ENCODE measurements around a stretch of chr21.

- RRBS, result no CpG with 5 or more reads among the region's 1 CpG
CAGE:
- cytosol, long polyA plus RNA, result no peak
- long polyA plus RNA, result no peak
- nucleus, long polyA plus RNA, result start-site peak on the minus strand at chr21:17789737-17789756, 28 reads; start-site peak on the minus strand at chr21:17789810-17789909, 21 reads
Measured at GRCh38 chr21:17789603-17789938, 29.6 kb downstream of the C21orf91 start.

- RRBS, result no CpG with 5 or more reads among the region's 4 CpGs
CAGE:
- cytosol, long polyA plus RNA, result no peak
- long polyA plus RNA, result no peak
- nucleus, long polyA plus RNA, result no peak
Measured at GRCh38 chr21:25687672-25688150, 47.0 kb downstream of the ATP5PF start.

DNA sequence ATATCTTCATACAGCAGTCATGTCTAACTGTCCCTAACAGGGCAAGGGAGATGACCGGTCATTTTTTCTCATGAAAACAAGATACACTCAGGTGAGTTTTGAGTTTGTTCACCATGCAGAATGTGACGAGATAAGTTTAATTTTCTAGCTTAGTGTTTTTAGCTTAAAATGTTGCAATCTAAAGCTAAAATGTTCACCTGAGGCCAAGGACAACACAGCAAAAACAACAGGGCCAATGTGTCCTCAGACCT, 144.3 kb downstream of the GABPA start:
- RRBS, result no CpG with 5 or more reads among the region's 2 CpGs
CAGE:
- cytosol, long polyA plus RNA, result no peak
- long polyA plus RNA, result no peak
- nucleus, long polyA plus RNA, result no peak

DNA sequence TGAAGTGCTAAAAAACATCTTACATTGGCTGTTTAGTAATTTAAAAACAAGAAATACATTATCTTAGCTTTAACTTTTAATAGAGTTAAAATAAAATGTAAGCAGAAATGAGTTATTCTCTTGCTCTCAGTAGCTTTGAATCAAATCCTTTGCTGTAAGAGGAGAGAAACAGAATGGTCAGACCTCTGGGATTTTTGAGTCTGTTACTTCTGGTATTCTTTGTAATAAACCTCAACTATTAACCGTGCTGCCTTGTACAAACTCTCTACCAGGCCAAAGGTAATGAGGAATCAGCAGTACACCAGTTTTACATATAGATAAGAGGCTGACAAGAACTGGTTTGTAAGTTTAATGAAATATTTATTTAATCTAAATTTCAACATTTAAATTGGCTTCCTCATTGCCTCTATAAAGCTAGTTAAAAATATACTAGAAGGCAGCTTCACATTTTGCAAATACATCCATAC, 172.7 kb downstream of the GABPA start:
- RRBS, result no CpG with 5 or more reads among the region's 1 CpG
CAGE:
- cytosol, long polyA plus RNA, result no peak
- long polyA plus RNA, result no peak
- nucleus, long polyA plus RNA, result no peak

GRCh38 chr21:26835365-26835657, 9.9 kb downstream of the ADAMTS1 start:
- RRBS, result no CpG with 5 or more reads among the region's 2 CpGs
CAGE:
- cytosol, long polyA plus RNA, result no peak
- long polyA plus RNA, result no peak
- nucleus, long polyA plus RNA, result no peak

DNA sequence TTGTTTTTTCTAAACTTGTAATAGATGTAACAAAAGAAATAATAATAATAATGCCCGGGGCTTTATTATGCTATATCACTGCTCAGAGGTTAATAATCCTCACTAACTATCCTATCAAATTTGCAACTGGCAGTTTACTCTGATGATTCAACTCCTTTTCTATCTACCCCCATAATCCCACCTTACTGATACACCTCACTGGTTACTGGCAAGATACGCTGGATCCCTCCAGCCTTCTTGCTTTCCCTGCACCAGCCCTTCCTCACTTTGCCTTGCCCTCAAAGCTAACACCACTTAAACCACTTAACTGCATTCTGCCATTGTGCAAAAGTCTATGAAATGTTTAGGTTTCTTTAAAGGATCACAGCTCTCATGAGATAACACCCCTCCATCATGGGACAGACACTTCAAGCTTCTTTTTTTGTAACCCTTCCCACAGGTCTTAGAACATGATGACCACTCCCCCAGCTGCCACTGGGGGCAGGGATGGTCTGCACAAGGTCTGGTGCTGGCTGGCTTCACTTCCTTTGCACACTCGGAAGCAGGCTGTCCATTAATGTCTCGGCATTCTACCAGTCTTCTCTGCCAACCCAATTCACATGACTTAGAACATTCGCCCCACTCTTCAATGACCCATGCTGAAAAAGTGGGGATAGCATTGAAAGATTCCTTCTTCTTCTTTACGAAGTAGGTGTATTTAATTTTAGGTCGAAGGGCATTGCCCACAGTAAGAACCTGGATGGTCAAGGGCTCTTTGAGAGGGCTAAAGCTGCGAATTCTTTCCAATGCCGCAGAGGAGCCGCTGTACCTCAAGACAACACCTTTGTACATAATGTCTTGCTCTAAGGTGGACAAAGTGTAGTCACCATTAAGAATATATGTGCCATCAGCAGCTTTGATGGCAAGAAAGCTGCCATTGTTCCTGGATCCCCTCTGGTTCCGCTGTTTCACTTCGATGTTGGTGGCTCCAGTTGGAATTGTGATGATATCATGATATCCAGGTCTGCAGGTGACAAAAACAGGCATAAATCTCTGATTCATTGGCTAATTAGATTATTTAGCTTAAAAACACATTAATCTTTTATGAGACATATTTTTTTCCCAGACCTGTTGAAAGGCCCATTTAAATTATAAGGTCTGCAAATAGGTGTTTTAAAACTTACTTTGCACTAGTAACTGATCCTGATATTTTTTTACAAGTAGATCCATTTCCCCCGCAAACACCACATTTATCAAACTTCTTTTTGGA, 7.5 kb downstream of the ADAMTS1 start:
- RRBS, result no CpG with 5 or more reads among the region's 13 CpGs
CAGE:
- cytosol, long polyA plus RNA, result no peak
- long polyA plus RNA, result no peak
- nucleus, long polyA plus RNA, result no peak

DNA sequence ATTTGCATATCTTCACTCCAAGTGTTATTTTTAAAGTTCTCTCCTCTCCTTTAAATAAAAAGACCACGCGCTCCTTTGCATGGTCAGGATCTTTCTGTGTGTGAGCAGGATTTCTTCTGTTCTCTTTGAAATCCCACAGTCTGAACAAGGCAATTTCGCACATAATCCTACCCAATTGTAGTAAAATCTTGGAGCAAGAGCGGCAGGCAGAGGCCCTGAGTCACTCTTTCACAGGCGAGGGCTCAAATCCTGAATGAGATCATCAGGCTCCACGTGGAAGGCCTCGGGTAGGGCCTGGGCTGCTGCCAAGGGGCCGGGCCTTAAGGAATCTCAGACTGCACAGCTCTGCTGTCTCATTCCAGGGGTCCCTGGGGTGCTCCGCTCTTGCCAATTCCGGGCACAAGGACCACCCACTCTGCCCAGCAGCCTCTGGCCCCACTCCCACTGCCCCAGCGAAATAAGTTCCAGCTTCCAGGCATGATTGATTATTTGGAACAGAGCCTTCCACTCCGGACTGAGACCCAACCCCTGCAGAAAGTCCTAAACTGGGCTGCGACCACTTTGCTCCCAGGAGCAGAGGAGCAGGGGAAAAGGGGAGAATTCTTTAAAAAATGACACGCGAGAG, 2.3 kb downstream of the ADAMTS1 start:
- RRBS, result 28% methylated on average over 3 of the region's 15 CpGs
CAGE:
- cytosol, long polyA plus RNA, result no peak
- long polyA plus RNA, result no peak
- nucleus, long polyA plus RNA, result no peak

GRCh38 chr21:26844019-26844647, 1.1 kb downstream of the ADAMTS1 start:
- RRBS, result under 1% methylated on average over 19 of the region's 61 CpGs
CAGE:
- cytosol, long polyA plus RNA, result no peak
- long polyA plus RNA, result no peak
- nucleus, long polyA plus RNA, result no peak

GRCh38 chr21:27036651-27037141, 69.8 kb upstream of the ADAMTS5 start:
- RRBS, result no CpG with 5 or more reads among the region's 3 CpGs
CAGE:
- cytosol, long polyA plus RNA, result no peak
- long polyA plus RNA, result no peak
- nucleus, long polyA plus RNA, result no peak

GRCh38 chr21:27390409-27390837, 423.5 kb upstream of the ADAMTS5 start:
- RRBS, result no CpG with 5 or more reads among the region's 2 CpGs
CAGE:
- cytosol, long polyA plus RNA, result no peak
- long polyA plus RNA, result no peak
- nucleus, long polyA plus RNA, result no peak

GRCh38 chr21:27429621-27430050, 462.7 kb upstream of the ADAMTS5 start:
- RRBS, result no CpG with 5 or more reads among the region's 2 CpGs
CAGE:
- cytosol, long polyA plus RNA, result no peak
- long polyA plus RNA, result no peak
- nucleus, long polyA plus RNA, result no peak

- RRBS, result no CpG with 5 or more reads among the region's 1 CpG
CAGE:
- cytosol, long polyA plus RNA, result no peak
- long polyA plus RNA, result no peak
- nucleus, long polyA plus RNA, result no peak
Measured at GRCh38 chr21:27448415-27448769, 481.5 kb upstream of the ADAMTS5 start.

GRCh38 chr21:27813747-27814136, 846.9 kb upstream of the ADAMTS5 start:
- RRBS, result no CpG with 5 or more reads among the region's 8 CpGs
CAGE:
- cytosol, long polyA plus RNA, result no peak
- long polyA plus RNA, result no peak
- nucleus, long polyA plus RNA, result no peak

- RRBS, result no CpG with 5 or more reads among the region's 5 CpGs
CAGE:
- cytosol, long polyA plus RNA, result no peak
- long polyA plus RNA, result no peak
- nucleus, long polyA plus RNA, result no peak
Measured at GRCh38 chr21:28731746-28732130, 153.4 kb downstream of the N6AMT1 start.

- RRBS, result no CpG with 5 or more reads among the region's 6 CpGs
CAGE:
- cytosol, long polyA plus RNA, result no peak
- long polyA plus RNA, result no peak
- nucleus, long polyA plus RNA, result no peak
Measured at GRCh38 chr21:28805703-28806307, 79.4 kb downstream of the N6AMT1 start.

- RRBS, result no CpG with 5 or more reads among the region's 4 CpGs
CAGE:
- cytosol, long polyA plus RNA, result no peak
- long polyA plus RNA, result no peak
- nucleus, long polyA plus RNA, result no peak
Measured at GRCh38 chr21:29037789-29038364, 13.4 kb downstream of the USP16 start.

DNA sequence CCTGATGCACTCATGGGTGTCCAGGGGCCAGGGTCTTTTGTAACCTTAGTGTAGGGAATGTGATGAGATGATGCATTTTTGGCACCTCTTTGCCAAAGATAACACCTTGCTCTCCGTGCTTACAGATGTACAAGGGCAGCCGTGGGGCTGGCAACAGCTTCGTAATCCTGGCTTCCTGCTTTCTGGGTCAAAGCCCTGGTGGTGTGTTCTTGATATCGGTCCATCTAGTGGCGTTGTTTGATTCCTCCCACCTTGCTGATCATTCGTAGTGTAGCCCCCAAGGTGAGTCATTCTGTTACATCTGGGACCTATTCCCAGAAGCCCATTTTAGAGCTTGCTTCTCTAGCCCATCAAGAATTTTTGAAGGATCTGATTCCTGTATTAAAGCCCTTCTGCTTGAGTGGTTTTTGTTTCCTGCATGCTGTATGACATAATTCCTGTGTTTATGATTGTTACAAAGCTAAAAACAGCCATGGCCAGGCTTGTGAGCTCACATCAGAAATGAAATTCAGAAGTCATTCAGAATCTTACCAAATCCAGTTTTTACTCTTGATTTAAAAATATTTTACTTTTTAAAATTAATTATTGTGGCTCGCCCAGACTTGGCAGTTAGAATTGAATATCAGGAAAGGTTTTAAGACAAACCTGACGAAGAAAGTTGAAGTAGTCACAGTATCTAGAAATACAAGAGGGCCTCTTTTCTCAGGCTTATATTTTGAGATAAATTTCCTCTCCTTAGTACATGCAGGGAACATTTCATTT, 7.2 kb upstream of the CCT8 start:
- RRBS, result no CpG with 5 or more reads among the region's 8 CpGs
CAGE:
- cytosol, long polyA plus RNA, result no peak
- long polyA plus RNA, result no peak
- nucleus, long polyA plus RNA, result no peak

DNA sequence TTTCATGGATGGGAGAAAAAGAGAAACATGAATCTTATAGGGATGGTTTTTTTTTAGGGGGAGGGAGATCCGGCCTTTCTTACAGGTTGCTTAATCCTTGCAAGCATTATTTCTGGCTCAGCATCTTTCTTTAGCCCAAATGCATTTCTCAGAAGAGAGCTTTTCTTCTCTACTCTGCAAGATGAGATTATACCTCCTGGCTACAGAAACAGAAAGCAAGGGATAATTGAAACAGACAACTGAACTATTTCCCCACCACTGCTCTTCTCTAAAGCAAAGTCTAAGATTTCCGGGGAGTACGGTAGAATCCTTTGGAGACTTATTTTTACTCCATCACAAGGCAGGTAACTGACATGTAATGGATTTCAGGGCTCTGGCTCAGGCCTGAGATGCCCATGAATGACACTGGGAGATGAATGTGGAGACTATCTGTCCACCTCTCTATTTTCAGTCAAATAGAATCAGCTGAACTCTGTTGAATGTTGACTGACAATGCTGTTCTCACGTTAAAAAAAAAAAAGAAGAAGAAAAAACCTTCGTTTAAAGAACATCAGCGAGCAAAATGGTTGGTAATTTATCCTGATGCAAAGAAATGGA, 29.0 kb downstream of the MAP3K7CL start:
- RRBS, result no CpG with 5 or more reads among the region's 6 CpGs
CAGE:
- cytosol, long polyA plus RNA, result no peak
- long polyA plus RNA, result no peak
- nucleus, long polyA plus RNA, result no peak

DNA sequence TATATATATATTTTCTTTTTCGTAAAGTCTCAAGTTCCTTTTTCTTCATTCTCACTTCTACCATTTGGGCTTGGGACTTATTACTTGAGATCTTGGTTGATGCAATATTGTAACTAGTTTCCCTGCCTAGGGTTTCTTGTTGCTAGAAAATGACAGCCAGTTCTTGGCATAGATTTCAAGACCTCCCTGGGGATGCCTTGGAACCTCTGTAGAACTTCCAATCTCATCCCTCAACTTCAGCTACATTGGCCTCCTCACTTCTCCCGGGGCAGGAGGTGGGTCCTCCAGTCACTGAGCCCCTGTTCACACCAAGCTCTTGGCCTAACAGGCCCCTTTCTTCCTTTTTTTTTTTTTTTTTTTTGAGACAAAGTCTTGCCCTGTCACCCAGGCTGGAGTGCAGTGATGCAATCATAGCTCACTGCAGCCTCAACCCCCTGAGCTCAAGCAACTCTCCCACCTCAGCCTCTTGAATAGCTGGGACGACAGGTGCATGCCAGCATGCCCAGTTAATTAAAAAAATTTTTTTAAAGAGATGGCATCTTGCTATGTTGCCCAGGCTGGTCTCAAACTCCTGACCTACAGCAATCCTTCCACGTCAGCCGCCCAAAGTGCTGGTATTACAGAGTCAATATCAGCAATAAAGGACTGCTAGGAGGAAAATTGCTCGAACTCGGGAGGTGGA, 33.0 kb downstream of the MAP3K7CL start:
- RRBS, result no CpG with 5 or more reads among the region's 7 CpGs
CAGE:
- cytosol, long polyA plus RNA, result no peak
- long polyA plus RNA, result no peak
- nucleus, long polyA plus RNA, result no peak

GRCh38 chr21:29182517-29183344, 52.3 kb downstream of the MAP3K7CL start:
- RRBS, result no CpG with 5 or more reads among the region's 6 CpGs
CAGE:
- cytosol, long polyA plus RNA, result no peak
- long polyA plus RNA, result no peak
- nucleus, long polyA plus RNA, result no peak